Cerebral cortex (tissue), 2 donors: Measurements from ENCODE around the gene MRPL22.

DNA sequence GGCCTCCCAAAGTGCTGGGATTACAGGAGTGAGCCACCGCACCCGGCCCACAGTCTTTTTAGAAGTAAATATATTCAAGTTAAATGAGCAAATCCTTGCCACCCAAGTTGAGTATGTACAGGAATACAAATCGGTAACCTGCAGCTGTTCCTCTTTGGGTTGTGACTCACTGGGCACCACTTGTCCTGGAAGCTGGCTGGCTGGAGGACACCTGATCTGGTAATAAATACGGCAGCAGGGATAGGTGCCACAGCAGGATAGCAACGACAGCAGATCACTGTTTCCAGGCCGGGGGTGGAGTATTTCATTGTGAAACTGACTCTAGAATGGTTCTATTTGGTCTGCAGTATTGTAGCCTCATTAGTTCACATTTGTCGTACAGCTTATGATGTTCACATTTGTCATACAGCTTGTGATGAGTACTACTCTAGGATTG lies 35.7 kb upstream of the SLC36A2 start:
- PRO-cap, 2 experiments: no peak in any of the 2 experiments

DNA sequence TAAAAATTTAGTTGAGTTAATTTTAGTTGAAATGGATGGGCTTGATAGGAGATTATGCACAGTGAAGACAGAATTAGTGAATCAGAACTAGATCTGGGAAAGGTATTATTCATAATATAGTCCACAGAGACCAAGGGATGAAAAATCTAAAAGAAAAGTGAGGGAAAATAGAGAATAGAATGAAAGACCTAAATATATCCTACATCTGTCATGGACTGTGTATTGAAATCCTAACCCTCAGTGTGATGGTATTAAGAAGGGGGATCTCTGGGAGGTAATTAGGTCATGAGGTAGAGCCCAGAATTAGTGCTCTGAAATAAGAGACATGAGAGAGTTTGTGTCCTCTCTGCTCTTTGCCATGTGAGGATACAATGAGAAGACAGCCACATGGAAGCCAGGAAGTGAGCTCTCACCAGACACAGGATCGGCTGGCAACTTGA lies 13.0 kb upstream of the SLC36A1 start:
- PRO-cap, 2 experiments: no peak in any of the 2 experiments

GRCh38 chr5:151619812-151620138 lies 28.6 kb upstream of the FAT2 start:
- PRO-cap, 2 experiments: no peak in any of the 2 experiments

GRCh38 chr5:151693894-151694490 lies 7.3 kb upstream of the SPARC start:
- PRO-cap, 2 experiments: peak in 1 of 2 experiments; most common plus-strand start chr5:151694300 (in 1); most common minus-strand start chr5:151694129 (in 1)

- PRO-cap, 2 experiments: peak in 1 of 2 experiments; most common minus-strand start chr5:151699257 (in 1)
These were observed 12.4 kb upstream of the SPARC start for GRCh38 chr5:151698794-151699866.

GRCh38 chr5:151773944-151774305 lies 2.2 kb downstream of the G3BP1 start:
- PRO-cap, 2 experiments: no peak in any of the 2 experiments

DNA sequence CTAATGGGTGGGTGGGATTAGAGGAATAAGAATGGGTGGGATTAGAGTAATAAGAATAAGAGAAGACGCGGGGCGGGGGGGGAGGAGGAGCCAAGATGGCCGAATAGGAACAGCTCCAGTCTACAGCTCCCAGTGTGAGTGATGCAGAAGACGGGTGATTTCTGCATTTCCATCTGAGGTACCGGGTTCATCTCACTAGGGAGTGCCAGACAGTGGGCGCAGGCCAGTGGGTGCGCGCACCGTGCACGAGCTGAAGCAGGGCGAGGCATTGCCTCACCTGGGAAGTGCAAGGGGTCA lies 197.9 kb downstream of the NMUR2 start:
- PRO-cap, 2 experiments: no peak in any of the 2 experiments

DNA sequence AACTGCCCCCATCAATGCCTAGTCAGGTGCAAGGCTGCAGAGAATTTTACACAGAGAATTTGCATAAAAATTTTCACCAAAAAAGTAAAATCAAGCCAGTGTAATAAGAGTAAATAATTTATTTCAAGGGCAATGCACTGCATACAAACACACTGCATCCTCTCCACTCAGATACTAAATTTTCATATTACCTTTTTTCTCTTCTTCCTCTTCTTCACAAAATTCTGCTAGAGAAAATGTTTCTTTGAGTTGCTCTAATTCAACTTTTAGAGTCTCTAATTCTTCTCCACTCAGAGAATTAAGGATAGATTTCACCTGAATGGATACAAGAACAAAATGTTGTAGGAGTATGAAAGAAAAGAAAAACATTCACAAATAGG lies 12.5 kb downstream of the FAM114A2 start:
- PRO-cap, 2 experiments: no peak in any of the 2 experiments

GRCh38 chr5:154191519-154192423 lies 1.2 kb downstream of the GALNT10 start:
- PRO-cap, 2 experiments: no peak in any of the 2 experiments

DNA sequence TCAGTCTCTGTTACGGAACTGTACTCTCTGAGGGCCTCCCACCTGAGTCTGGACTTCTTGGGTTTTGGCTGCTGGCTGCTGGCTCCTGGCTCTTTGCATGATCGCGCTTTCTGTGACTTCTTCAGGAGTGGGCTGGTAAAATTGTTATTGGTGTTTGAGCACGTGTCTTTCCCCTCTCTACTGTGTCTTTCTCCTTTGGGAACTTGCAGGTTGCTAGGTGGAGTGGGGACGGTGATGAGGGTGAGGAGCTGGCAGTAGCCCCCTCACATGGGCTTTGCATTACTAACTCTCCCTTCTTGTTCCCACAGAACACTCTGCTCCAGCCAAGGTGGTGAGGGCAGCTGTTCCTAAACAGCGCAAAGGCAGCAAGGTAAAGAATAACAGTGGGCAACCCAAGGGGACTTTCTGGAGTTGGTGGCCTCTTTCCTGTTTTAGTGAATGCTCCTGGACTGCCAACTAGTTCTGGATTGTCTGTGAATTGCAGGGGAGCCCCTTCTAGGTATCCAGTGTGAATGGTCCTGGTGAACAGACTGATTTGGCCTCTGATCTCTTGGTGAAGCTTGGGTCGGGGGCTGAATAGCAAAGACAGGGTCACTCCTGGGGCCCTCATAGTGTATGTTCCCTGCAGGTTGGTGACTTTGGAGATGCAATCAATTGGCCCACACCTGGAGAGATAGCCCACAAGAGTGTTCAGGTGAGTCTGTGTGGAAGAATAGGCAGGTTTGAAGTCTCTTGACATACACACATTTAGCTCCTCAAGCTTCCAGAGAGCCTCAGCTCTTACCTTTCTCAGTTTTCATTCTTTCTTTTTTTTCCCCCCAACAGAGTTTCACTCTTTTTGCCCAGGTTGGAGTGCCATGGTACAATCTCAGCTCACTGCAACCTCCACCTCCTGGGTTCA lies 35.1 kb downstream of the LARP1 start:
- PRO-cap, 2 experiments: no peak in any of the 2 experiments

DNA sequence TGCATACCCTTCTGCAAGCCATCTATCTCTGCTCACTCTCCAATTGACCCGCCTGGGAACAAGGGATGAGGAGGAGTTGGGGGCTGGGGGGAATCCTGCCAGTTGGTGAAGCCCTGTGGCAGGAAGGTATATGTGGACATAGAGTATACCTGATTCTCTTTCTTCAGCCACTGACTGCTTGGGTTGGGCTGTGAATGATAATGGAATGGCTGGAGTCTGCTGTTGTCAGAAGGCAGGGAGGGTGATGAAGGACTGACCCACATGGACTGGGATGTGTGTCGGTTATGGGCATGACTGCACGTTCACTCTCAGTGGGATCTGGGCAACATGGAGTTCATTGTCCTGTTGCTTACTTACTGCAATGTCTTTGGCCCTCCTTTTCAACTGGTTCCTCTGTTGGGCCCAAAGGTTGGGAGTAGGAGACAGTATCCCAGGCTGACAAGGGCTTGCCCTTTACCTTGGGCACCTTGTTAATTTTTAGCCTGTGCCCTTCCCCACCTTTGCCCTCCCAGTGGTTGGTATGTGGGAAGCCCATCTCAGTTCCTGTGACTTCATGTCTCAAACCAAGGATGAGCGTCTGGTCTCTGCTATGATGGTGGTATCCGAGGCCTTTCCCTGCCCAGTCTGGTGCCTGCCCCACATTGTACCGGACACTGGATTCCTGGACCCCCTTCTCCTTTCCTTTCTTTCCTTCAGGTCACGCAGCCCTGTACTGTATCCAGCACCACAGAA lies 34.6 kb downstream of the FAXDC2 start:
- PRO-cap, 2 experiments: no peak in any of the 2 experiments

DNA sequence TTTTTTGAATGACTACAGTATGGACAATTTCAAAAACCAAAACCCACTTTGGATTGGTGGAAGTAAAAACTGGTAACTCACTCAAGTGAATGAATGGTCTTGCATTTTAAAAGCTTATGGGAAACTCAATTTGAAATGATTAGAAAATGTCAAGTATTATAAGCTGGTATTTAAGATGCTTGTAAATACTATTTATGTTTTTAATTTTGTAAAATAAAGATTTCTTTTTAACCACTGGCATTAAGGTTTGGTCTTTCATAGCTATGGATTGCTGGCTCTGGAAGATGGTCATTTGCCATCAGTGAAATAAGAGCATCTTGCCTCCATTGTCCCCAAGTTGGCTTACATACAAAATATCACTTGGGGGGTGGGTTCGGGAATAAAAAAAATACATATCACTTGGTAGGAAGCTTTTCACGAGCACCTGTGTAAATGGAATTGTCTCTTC lies 18.1 kb downstream of the CNOT8 start:
- PRO-cap, 2 experiments: no peak in any of the 2 experiments

DNA sequence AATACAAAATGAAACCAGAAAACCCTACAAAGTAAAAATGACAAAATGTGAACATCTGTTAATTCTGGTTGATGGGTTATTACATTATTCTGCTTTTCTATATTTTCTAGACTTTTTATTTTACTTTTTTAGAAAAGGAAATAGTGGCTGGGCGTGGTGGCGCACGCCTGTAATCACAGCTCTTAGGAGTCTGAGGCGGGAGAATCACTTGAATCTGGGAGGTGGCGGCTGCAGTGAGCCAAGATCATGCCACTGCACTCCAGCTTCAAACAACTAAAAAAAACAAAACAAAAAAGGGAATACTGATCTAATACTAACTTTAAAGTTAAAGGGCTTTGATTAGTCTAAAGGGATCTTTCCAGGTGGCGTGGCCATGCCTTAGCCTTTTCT lies 37.2 kb downstream of the CNOT8 start:
- PRO-cap, 2 experiments: peak in 1 of 2 experiments; most common plus-strand start position 211 of the sequence (in 1)

- PRO-cap, 2 experiments: no peak in any of the 2 experiments
These were observed 3.1 kb downstream of the GEMIN5 start for GRCh38 chr5:154934841-154935369.

DNA sequence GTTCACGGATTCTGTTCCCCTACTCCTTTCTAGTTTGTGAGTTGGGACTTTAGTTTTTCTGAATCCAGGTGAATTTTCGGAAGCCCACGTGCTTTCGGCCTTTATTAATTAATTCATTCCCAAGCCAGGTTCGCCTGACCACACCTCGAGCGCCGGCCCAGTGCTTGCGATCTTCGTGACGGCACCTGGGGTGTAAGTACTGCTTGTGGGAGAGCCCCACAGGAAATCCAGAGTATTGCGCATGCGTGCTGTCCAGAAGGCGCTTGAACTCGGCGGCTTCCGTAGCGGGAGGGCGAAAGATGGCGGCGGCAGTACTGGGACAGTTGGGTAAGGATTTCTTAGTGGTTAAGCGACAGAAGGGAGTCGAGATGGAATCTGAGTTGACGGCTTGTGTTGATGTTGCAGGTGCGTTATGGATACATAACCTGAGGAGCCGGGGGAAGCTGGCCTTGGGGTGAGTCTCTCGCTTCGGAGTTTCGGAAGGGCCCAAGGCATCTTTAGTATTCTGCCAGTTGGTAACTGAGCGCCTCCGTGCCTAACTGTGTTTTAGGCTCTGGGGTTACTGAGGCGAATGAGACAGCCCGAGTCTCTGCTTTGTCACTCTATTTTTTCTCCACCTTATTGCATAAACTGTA lies at the start of gene MRPL22:
MRPL22 (plus strand) TSS at position 262 of the 635 bp plus-strand sequence.
- PRO-cap, 2 experiments: peak in 1 of 2 experiments; most common plus-strand start position 284 of the sequence (in 1); most common minus-strand start position 198 of the sequence (in 1)

GRCh38 chr5:156093959-156094522 lies 232.9 kb upstream of the SGCD start:
- PRO-cap, 2 experiments: peak in 1 of 2 experiments; most common plus-strand start chr5:156094176 (in 1); most common minus-strand start chr5:156094097 (in 1)

DNA sequence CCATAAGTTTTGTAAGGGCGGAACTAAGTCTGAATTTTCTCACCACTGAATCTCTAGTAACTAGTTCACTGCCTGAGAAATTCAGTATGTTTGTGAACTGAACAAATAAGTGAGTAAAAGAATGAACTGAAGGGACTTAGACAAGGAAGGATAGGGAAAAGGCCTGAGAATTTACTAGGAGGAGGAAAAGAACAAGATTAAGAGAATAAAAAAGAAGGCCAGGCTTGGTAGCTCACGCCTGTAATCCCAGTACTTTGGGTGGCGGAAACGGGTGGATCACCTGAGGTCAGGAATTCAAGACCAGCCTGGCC lies 122.3 kb downstream of the SGCD start:
- PRO-cap, 2 experiments: no peak in any of the 2 experiments

DNA sequence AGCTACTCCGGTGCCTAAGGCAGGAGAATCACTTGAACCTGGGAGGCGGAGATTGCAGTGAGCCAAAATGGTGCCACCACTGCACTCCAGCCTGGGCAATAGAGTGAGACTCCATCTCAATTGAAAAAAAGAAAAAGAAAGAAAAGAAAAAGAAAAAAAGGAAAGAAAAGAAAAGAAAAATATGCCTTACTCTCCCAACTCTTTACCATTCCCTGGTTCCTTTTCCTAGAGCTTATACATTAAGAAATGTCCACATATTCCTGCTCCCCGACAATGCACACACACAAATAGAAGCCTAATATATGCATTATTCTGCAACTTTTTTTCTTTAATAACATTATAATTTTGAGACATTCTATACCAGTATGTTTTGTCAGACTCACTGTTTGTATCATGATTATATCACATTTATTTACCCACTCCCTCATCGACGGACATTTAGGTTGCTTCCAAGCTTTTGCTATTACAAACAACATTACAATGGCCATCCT lies 430 bp downstream of the HAVCR2 start:
- PRO-cap, 2 experiments: no peak in any of the 2 experiments

- PRO-cap, 2 experiments: no peak in any of the 2 experiments
These were observed 6.6 kb downstream of the CYFIP2 start for GRCh38 chr5:157272435-157272944.

- PRO-cap, 2 experiments: no peak in any of the 2 experiments
These were observed 38.9 kb downstream of the FNDC9 start for GRCh38 chr5:157306482-157307166.